Epithelial cell of proximal tubule (primary cell): ENCODE data around the gene PPY.

- RAMPAGE, long total RNA, result no peak
- RRBS, result 58% methylated on average over 3 of the region's 7 CpGs
Observed at GRCh38 chr17:43920703-43921051, 13.3 kb upstream of the MPP2 start.

DNA sequence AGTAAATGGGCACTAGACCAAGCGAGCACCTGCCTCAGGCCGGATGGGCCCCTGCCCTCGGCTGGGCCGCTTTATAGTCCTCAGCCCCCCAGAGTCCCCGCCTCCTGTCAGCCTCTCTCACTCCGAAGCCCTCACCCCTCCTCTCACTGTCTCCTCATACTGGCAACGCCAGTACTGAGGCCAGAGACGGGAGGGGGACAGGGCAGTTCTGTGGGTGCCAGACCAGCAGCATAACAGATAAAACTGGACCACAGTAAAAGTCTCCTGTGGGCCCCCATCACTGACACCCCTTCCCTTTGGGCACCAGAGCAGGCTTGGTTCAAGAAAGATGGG, at the start of gene PPY:
PPY (minus strand) TSS at position 45 of the 333 bp plus-strand sequence.
- RAMPAGE, long total RNA, result no peak
- RRBS, result no CpG with 5 or more reads among the region's 8 CpGs

DNA sequence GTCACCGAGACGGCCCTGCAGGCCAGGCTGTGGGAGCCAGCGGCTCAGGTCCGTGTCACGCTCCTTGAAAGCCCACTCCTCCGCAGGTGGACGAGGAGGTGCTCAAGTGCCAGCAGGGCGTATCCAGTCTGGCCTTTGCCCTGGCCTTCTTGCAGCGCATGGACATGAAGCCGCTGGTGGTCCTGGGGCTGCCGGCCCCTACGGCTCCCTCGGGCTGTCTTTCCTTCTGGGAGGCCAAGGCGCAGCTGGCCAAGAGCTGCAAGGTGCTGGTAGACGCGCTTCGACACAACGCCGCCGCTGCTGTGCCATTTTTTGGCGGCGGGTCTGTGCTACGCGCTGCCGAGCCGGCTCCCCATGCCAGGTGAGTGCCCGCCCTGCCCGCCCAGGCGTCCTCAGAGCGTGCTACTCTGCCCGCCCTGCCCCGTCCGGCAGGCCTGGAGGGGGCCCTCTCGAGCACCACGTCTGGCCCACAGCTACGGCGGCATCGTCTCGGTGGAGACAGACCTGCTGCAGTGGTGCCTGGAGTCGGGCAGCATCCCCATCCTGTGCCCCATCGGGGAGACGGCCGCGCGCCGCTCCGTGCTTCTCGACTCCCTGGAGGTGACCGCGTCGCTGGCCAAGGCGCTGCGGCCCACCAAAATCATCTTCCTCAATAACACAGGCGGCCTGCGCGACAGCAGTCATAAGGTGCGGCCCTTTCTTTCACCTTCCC, 1.3 kb downstream of the NAGS start:
- RAMPAGE, long total RNA, result no peak
- RRBS, result 2% methylated on average over 7 of the region's 57 CpGs

DNA sequence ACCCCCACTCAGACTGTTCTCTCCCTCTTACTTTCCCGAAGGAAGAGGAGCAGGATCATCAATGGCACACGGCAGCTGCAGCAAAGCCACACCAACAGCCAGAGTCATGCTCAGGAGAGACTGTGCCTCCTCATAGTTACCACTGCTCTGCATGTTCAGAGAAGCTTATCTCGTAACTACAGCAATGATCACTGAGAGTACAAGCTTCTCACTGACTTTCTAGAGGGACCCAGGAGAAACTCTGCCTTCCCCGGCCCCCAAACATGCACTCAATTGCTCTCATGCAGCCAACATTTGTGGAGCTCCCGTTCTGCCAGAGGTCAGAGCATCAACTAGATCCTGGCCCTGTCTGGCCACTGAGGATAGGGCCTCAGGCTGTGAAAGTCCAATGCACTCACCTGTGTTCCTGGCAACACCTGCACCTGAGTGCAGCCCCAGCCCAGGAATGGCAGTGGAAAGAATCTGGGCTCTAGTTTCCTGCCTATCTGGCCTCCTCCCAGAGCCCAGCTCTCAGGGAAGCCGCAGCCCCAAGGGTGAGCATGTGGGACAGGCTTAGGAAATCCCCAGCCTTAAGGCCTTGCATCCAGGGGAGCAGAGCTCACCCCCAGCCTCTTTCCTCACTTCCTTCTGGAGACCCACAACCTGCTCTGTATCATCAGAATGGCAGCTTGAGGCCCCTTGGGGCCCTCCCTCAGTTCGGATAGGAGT, 10.4 kb upstream of the TMEM101 start:
- RAMPAGE, long total RNA, result no peak
- RRBS, result no CpG with 5 or more reads among the region's 7 CpGs

GRCh38 chr17:44188560-44189492, 2.1 kb downstream of the TMUB2 start:
- RAMPAGE, long total RNA, result no peak
- RRBS, result no CpG with 5 or more reads among the region's 12 CpGs

DNA sequence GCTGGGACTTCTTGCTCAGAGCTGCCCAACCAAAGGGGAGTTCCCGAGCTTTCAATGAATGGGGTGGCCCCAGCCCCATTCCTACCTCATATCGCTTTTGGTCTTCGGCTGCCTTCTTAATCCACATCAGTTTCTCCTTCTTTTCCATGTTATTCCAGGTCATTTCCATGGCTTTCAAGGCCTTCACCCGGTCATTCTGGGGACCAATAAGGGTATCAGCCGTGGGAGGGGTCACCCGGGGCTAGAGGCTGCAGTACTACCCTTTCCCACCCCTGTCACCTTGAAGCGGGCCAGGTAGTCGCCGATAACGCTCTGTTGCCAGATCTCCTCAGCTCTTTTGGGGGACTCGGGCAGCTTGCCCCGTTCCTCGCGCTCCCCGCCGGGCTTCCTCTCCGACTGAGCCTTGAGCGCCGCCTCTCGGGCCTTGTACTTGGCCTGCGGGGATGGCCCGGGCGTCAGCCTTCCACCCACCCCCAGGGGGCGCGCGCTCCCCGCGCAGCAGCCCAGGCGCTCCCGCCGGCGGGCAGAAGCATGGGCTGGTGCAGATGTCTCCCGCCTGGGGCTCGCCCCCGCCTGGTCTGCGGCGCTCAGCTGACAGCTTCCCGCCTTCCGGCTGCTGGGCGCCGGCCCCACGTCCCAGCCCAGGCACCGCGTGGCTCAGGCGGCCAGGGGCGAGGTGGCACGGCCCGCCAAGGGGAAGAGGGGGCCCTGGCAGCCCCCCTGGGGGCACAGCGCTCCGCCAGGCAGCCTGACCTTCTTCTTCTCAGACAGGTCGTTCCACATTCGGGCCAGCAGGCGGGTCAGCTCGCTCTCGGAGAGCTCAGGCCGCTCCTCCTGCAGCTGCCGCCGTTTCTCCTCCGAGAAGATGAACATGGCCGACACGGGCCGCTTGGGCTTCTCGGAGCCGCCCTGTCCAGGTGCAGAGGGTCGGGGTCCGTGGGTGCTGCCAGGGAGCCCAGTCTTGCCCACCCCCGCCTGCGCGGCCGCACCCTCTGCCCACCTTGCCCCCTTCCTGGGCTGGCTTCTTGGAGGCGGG, 9.1 kb downstream of the UBTF start:
- RAMPAGE, long total RNA, result no peak
- RRBS, result 15% methylated on average over 23 of the region's 71 CpGs

- RAMPAGE, long total RNA, result no peak
- RRBS, result no CpG with 5 or more reads among the region's 24 CpGs
Observed at GRCh38 chr17:44317206-44318485, 7.0 kb downstream of the SLC25A39 start.

DNA sequence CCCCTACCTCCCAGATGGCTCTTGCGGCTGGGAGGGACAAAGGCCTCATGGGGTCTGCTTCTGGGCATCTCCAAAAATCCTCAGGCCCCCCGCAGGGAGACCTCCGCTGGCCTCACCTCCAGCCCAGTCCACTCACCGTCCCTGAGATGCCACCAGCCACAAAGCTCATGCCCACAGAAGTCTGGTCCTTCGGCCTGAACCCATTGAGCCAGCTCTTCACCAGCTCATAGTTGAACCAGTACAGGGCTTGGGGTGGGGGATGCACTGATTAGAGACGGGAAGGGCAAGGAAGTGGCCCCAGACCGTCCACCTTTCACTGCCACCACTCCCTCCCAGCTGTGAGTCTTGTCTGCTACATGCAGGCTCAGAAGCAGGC, 4.1 kb downstream of the SLC25A39 start:
- RAMPAGE, long total RNA, result no peak
- RRBS, result no CpG with 5 or more reads among the region's 7 CpGs

DNA sequence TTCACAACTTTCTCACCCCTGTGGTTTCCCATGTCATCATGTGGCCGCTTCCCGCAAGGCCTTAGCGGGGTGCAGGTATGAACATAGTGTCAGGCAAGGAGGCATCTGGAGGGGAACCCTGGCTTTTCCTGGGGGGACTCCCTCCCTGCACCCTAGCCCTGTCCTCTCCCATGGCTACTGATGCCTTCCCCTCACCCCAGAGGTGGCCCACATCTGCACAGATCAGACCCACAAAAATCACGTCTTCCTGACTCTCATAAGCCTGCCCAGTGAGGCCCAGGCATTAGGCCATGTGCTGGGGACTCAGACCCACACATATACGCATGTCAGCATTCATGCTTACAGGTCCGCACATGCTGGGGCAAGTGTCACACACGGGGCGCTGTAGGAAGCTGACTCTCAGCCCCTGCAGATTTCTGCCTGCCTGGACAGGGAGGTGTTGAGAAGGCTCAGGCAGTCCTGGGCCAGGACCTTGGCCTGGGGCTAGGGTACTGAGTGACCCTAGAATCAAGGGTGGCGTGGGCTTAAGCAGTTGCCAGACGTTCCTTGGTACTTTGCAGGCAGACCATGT, 3.6 kb downstream of the GRN start:
- RAMPAGE, long total RNA, result no peak
- RRBS, result no CpG with 5 or more reads among the region's 10 CpGs

DNA sequence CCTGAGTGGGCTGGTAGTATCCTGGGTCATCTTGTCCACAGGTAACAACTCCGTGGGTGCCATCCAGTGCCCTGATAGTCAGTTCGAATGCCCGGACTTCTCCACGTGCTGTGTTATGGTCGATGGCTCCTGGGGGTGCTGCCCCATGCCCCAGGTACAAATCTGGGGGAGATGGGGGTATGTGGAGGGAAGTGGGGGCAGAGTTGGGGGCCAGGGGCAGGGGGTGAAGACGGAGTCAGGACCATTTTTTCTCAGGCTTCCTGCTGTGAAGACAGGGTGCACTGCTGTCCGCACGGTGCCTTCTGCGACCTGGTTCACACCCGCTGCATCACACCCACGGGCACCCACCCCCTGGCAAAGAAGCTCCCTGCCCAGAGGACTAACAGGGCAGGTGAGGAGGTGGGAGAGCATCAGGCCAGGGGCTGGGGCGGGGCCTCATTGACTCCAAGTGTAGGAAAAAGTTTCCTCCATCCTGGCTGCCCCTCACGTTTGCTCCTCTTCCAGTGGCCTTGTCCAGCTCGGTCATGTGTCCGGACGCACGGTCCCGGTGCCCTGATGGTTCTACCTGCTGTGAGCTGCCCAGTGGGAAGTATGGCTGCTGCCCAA, 5.2 kb downstream of the GRN start:
- RAMPAGE, long total RNA, result no peak
- RRBS, result no CpG with 5 or more reads among the region's 18 CpGs

DNA sequence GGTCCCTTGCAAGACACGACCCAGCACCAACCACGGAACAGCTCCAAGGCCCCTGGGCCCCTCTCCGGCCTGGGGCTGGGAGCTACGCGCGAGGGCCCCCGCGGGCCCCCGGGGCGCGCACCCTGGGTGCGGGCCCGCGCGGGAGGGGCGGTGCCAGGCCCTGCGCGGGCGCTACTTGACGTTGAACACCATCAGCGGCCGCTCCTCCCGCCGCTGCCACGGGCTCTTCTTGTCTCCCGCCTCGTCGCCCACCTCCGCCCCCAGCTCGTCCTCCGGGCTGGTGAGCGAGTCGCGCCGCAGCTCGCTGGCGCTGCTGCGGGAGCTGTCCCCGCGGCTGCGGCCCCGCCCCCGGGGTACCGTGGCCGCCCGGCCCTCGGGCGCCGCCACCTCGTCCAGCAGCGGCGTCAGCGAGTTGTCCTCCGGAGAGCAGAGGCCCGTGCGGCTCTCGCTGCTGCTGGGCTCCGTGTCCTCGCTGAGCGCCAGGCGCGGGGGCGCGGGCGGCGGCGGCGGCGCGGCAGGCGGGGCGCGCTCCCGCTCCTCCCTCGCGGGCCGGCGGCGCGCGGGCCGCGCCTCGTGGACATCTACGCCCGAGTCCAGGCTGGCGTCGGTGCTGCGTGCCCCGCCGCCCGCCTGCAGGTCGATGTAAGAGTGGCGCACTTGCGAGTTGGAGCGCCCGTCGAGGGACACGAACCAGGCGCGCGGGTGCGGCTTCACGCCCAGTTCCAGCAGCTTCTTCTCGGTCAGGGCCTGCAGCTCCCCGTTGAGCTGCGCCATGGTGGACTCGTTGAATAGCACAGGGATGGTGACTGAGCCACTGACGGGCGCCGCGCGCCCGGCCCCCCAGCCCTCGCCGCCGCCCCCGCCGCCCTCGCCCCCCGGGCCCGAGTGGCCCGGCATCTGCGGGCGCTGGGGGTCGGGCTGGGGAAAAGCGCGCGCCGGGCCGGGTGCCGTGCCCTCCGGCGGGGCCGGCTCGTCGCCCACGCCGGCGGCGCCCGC, 8.8 kb downstream of the GRN start:
- RAMPAGE, long total RNA, result no peak
- RRBS, result 11% methylated on average over 43 of the region's 142 CpGs

GRCh38 chr17:44369568-44369977, 5.9 kb upstream of the FAM171A2 start:
- RAMPAGE, long total RNA, result no peak
- RRBS, result no CpG with 5 or more reads among the region's 13 CpGs

GRCh38 chr17:44399896-44400803, 10.7 kb upstream of the ITGA2B start:
- RAMPAGE, long total RNA, result no peak
- RRBS, result no CpG with 5 or more reads among the region's 13 CpGs

DNA sequence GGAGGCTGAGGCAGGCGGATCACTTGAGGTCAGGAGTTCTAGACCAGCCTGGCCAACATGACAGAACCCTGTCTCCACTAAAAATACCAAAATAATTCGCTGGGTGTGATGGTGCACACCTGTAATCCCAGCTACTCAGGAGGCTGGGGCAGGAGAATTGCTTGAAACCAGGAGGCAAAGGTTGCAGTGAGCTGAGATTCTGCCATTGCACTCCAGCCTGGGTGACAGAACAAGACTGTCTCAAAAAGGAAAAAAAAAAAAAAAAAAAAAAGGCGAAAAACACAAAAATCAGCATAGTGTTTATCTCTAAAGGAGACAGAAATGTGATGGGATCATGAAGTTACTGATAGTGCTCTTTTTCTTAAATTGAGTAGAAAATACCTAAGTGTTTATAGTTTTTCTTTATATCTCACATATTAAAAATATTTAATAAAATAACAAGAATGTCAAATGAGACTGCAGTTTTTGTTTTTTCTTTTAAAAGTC, 41.7 kb upstream of the ITGA2B start:
- RAMPAGE, long total RNA, result no peak
- RRBS, result no CpG with 5 or more reads among the region's 3 CpGs

- RAMPAGE, long total RNA, result no peak
- RRBS, result 2% methylated on average over 9 of the region's 74 CpGs
Observed at GRCh38 chr17:44557660-44558359, 526 bp downstream of the FZD2 start.

- RAMPAGE, long total RNA, result no peak
- RRBS, result no CpG with 5 or more reads among the region's 3 CpGs
Observed at GRCh38 chr17:44804265-44804703, 25.8 kb downstream of the GJC1 start.

DNA sequence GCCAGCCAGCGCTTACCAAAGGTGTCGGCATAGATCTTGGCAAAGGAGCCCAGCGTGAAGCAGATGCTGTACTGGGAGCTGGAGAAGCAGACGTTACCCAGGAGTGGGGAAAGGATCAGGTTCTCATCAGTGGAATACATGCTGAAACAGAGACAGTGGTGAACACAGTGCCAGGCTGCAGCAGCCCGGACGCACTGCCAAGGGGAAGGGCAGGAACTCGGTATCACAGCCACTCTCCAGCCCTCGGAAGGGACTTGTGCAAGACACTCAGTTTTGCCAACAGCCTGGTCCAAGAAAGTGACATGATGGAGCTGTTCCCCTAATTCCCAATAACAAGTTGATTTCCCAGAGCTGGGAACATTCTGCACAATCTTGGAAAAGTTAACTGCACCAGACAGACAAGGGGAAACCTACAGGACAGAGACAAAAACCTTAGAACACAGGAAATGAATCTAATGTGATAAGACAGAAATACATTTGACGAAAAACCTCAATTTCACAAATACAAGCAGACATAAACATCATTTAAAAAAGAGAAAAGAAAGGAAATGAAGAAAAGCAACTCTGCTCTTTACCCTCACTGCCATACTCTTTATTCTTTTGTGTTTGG, 24.9 kb downstream of the HIGD1B start:
- RAMPAGE, long total RNA, result no peak
- RRBS, result no CpG with 5 or more reads among the region's 9 CpGs

- RAMPAGE, long total RNA, result no peak
- RRBS, result no CpG with 5 or more reads among the region's 8 CpGs
Observed at GRCh38 chr17:44905366-44906010, 6.0 kb downstream of the CCDC103 start.

DNA sequence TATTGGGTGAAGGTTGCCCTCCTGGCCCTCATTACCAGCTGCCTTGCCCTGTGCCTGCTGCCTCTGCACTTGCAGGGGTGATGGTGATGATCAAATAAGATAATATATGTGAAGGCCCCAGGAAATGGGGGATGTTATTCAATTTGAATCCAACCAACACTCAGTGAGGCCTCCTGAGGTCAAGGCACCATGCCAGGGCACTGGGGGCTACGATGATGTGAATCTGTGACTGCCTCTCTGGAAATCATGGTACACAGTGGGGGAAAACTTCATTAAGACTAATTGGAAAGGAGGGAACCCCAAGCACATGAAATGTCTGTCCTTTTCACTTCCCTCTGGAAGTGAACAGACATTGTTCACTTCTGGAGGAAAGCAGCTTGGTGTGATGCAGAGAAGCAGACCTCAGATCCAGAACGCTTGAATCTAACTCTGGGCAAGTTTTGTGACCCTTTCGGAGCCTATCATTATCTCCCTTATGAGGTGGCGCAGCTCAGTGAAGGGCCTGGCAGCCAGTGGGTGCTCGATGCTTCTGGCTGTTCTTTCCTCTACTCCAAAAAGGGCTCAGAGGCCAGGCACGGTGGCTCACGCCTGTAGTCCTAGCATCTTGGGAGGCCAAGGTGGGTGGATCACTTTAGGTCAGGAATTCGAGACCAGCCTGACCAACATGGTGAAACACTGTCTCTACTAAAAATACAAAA, 8.0 kb upstream of the GFAP start:
- RAMPAGE, long total RNA, result no peak
- RRBS, result no CpG with 5 or more reads among the region's 8 CpGs

DNA sequence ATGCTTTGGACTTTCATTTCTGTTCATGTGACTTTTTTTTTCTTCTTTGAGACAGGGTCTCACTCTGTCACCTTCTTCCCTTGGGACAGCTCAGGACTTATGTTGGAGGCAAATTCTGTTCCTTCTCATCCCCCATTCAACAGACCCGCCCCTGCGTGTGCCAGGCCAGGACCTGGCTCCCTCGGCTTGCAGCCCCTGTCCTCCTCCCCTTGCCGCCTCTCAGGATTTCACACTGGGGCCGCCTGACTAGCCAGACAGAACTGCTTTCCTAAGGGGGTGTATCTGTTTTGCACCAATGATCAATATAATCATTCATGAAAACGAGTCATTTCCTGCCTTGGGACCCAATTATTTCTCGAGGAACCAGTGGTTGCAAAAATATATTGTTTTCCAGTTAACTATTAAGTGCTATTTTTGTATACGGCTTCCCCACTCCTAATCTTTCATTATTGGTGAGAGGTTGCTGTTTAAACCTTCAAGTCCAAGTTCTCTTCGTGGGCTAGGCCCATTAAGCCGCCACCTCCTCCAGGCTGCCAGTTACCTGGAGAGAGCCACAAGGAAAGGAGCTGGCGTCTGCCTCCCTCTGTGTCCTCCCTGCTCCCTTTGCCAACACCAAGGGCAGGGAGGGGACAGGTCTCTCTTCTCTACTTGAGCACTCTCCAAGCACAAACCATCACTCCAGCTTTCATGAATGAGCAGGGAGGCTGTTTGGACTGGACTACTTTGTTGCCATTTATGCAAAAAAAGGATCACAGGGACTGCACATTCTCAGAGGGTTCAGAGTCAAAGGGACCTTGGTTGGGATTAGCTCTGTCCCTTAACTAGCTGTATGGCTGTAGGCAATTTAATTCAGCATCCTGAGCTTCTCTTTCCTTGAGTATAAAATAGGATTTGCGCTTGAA, 8.9 kb downstream of the DCAKD start:
- RAMPAGE, long total RNA, result no peak
- RRBS, result no CpG with 5 or more reads among the region's 12 CpGs